REH cell (cell line): ENCODE measurements around the gene CACNA1B.

- PRO-cap, result no peak
Measured at GRCh38 chr9:137751655-137752544, 125.7 kb upstream of the CACNA1B start.

- PRO-cap, result no peak
Measured at GRCh38 chr9:137877523-137877895, at the start of gene CACNA1B. TSS of gene CACNA1B (plus strand) at chr9:137877782.

DNA sequence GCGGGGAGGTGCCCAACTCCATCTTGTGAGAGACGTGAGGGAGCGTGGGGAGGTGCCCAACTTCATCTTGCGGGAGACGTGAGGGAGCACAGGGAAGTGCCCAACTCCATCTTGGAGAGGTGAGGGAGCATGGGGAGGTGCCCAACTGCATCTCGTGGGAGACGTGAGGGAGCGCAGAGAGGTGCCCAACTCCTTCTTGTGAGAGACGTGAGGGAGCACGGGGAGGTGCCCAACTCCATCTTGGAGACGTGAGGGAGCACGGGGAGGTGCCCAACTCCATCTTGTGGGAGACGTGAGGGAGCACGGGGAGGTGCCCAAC, 235.2 kb downstream of the CACNA1B start:
- PRO-cap, result no peak

- PRO-cap, result no peak
Measured at GRCh38 chr9:138149937-138150913, 272.6 kb downstream of the CACNA1B start.